ENCODE measurements around the gene PRDM10.

DNA sequence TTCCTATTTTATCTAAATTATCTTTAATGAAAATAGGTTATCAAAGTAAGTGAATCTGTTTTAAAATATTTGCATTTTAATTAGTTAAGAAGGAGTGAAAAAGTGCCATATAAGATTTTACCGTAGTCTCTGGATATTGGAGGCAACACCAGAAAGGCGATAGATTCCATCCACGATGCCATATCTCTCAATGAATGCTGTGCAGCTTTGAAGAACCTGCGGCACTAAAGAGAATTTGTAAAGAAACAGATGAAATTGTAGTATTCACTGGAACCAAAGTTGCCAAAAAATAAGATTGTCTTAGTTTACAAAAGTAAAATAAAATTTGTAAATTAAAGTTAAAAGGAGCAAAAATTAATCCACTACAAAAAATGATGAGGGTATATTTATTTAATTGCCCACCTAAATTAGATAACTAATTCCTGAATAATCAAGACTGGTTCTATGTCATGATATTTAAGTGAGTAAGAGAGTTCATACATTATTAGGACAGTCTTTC is 45.3 kb upstream of the TP53AIP1 start:
- PRO-cap: no peak

DNA sequence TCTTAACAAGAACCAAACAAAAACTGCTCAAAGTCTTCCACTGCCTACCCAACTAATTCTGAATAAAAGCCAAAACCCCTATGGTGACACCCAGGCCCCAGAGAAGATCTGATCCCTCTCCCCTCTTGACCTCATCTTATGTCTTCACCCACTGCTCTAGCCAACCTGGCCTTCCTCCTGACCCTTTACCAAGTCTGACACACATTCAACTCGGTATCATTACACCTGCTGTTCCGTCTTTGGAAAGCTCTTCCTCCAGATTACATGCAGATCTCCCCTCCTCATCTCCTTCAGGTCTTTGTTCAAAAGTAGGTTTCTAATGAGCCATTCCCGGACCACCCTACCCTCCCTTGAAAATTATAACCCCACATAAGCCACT is 84.7 kb upstream of the TP53AIP1 start:
- PRO-cap: no peak

GRCh38 chr11:129275750-129276351 is 83.7 kb upstream of the ARHGAP32 start:
- PRO-cap: no peak

DNA sequence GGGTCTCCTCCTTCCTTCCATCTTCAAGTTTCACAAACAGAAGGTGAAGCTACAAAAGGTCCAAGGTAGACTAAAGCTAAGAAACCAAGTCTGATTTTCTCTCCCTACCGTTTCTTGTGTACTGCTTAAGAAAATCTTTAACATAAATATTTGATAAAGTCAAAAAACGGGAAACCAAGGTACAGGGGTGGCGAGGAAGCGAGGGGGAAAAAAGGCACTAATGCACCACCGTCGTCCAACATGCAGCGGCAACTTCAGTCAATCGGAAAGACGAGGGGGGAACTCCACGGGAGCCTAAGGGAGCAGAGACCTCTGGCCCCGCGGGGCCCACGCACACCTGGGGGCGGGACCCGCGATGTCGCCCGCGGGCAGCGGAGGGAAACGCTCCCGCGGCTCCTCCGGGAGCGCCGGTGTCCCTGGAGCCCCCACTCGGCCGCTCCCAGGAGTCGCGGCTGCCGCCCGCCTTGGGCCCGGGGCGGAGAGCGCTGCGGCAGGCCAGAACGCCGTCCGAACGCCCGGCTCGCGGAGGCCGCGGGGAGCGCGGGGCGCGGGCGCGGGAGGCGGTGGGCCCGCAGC is 86.3 kb upstream of the ARHGAP32 start:
- PRO-cap: unidirectional peak, plus-strand start at position 498 of the sequence

- PRO-cap: no peak
Observed at GRCh38 chr11:129311601-129311994, 64.0 kb upstream of the BARX2 start.

DNA sequence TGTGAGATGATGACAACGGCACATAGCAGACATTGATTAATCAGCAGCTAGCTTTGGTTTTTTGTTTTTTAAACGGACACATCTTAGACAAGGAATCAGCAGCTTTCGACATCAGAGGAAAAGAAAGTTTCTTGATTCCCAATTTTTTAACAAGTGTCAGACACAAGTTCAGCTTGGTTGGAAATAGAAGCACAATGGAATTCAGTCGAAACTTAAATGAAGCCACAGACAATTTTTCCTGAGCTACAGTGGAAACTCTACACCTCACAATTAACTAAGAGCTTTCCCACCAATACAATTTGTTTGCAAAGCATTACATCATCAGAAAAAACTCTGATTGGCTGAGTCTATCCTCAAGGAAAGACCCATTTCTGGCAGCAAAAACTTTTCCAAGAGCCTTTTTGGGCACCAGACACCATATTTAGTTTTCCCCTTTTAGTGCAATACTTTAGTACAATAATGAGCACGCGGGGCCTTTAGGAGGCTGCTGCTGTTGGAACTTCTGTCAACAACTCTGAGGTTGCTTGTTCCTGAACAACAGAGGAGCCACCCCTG is 62.1 kb upstream of the BARX2 start:
- PRO-cap: no peak

DNA sequence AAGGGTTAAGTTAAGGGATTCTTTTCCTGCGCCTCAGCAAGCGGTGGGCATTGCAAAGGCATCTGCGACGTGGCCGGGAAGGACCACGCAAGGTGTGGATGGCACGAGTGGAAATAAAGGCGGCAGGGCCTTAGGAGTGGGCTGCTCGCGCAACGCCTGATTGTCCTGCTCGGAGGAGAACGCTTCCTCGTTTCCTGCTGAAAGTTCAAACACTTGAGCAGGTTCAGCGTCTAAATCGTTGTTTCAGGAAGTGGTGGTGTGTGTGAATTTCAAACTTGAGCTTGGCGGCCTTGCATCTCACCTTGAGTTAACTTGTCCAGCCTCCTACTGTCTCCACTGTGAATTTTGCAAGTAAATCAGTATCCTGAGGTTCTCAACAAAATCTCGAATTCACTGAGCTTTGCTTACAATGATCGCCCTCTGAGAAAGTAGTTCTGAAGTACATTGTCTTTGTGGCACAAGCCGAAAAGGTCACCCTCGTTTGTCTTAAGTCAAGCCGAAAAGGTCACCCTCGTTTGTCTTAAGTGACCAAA is 729 bp downstream of the BARX2 start:
- PRO-cap: bidirectional peak, plus-strand start at position 61 of the sequence, minus-strand start outside the sequence; bidirectional peak, plus-strand start at position 246 of the sequence, minus-strand start at position 193 of the sequence

DNA sequence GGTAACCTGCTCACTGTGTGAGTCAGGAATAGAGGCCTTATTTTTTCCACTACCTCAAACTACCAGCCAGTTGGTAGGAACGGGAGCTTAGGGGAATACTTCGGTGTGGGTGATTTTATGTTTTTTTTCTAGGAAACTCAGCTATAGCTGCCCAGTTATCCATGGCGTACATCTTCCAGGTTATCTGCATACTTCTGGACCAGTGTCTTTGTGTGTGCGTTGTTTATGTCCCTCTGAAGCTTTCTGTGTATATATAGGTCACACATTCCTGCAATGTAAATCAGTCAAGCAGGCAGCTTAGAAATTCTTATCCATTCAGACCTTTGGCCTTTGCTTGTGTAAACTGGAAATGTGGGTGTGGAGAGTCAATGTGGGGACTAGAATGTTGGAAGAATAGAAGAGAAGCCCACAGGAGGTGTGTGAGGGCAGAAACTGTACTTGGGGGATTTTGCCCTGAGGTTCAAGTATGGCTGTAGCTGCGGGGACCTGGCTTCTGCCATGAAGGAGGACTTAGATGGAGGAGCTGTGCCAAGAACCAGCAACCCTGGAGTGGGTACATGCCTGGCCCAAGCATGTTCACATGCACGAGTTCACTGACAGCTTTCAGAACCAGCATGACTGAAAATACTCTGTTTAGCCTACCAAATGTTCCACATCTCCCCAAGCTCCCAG is 51.8 kb downstream of the BARX2 start:
- PRO-cap: no peak

DNA sequence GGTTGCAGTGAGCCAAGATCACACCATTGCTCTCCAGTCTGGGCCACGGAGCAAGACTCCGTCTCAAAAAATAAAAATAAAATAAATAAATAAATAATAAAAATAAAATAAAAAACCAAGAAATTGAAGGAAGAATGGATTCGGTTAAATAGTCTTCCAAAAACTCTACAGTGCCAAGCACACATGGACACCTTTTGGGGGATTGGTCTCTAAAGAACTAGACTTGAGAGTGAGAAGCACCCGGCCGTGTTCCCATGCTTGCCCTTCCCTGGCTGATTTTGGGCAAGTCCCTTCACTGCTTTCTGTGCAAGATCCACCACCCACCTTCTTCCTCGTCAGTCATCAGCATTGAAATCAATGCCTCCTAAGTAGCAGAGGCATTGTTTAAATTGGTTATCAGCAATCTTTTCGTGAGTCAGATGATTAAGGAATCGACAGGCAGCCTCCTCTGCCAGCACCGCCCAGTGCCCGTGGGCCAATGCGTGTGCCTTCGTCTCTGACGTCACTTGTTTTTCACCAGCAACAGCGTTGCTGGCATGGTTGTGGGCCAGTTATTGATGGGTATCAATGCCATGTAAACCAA is 69.4 kb downstream of the BARX2 start:
- PRO-cap: unidirectional peak, minus-strand start at position 359 of the sequence

GRCh38 chr11:130002674-130003481 is at the start of gene PRDM10:
TSS of gene PRDM10 (minus strand) at chr11:130002835.
- PRO-cap: bidirectional peak, plus-strand start at chr11:130002938, minus-strand start at chr11:130002835; bidirectional peak, plus-strand start at chr11:130003313, minus-strand start at chr11:130003439

DNA sequence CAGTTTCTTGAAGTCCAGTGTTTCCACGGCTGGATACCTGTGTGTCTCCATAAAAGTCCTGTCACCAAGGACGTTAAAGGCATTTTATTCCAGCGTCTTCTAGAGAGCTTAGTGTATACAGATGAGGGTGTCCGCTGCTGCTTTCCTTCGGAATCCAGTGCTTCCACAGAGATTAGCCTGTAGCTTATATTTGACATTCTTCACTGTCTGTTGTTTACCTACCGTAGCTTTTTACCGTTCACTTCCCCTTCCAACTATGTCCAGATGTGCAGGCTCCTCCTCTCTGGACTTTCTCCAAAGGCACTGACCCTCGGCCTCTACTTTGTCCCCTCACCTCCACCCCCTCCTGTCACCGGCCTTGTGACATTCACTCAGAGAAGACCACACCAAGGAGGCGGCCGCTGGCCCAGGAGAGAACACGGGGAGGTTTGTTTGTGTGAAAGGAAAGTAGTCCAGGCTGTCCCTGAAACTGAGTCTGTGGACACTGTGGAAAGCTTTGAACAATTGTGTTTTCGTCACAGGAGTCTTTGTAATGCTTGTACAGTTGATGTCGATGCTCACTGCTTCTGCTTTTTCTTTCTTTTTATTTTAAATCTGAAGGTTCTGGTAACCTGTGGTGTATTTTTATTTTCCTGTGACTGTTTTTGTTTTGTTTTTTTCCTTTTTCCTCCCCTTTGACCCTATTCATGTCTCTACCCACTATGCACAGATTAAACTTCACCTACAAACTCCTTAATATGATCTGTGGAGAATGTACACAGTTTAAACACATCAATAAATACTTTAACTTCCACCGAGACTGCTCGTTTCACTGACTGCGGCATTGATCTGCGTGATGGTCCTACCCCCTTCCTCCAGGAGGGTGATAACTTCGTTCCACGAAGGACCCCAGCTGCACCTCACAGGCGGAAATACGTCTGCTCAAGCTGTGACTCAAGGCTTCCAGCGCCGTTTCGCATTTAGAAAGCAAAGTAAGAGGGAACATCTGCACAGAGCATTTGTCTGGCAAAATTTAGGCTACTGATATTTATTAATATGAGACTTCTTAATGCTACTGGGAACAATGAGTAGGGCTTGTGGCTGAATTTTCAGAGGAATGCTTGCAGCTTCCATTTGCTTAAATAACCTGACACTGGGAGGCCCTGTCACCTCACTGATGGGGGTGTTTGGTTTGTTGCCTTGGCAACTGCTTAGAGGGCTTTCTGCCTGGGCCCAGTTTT is 15.2 kb upstream of the ST14 start:
- PRO-cap: bidirectional peak, plus-strand start at position 374 of the sequence, minus-strand start at position 159 of the sequence

- PRO-cap: bidirectional peak, plus-strand start at chr11:130160242, minus-strand start at chr11:130160172
Observed at GRCh38 chr11:130159894-130160762, 546 bp downstream of the ST14 start.

DNA sequence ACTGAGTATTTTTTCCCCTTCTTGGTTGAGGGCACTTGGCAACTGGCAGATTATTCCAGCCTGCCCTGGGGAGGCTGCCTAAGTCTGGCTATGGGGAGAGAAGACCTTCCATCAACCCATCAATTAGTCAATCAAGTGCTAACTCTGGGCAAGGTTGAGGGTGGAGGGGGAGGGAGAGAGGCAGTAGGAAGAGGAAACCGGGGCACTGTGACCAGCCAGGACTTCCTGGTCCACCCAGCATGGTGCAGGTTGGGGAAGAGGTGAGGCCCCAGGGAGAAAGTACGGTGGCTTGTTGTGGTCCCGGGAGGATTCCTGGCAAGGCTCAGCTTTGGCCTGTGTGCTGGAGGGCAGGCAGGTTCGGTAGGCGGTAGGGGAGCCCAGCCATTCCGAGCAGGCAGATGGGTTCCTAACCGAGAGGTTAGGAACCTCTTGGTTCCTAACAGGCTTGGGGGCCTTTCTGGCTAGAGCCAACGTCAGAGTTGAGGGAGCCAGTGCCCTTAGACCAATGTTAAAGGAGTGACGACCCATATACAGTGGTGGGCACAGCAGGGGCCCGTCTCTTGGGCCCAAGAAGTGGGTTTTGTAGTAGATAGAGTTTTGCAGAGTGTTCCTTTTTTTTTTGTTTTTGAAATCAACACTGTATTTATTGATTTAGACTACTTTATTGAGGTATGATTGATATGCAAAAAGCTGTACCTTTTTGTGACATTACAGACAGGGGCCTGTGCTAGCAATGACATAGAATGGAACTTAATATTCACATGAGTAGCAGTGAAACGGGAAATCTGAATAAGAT is 10.9 kb downstream of the ST14 start:
- PRO-cap: no peak

- PRO-cap: no peak
Observed at GRCh38 chr11:130179259-130179847, 19.8 kb downstream of the ST14 start.

GRCh38 chr11:130193974-130194400 is 34.4 kb downstream of the ST14 start:
- PRO-cap: no peak

GRCh38 chr11:130194502-130195105 is 35.0 kb downstream of the ST14 start:
- PRO-cap: no peak

DNA sequence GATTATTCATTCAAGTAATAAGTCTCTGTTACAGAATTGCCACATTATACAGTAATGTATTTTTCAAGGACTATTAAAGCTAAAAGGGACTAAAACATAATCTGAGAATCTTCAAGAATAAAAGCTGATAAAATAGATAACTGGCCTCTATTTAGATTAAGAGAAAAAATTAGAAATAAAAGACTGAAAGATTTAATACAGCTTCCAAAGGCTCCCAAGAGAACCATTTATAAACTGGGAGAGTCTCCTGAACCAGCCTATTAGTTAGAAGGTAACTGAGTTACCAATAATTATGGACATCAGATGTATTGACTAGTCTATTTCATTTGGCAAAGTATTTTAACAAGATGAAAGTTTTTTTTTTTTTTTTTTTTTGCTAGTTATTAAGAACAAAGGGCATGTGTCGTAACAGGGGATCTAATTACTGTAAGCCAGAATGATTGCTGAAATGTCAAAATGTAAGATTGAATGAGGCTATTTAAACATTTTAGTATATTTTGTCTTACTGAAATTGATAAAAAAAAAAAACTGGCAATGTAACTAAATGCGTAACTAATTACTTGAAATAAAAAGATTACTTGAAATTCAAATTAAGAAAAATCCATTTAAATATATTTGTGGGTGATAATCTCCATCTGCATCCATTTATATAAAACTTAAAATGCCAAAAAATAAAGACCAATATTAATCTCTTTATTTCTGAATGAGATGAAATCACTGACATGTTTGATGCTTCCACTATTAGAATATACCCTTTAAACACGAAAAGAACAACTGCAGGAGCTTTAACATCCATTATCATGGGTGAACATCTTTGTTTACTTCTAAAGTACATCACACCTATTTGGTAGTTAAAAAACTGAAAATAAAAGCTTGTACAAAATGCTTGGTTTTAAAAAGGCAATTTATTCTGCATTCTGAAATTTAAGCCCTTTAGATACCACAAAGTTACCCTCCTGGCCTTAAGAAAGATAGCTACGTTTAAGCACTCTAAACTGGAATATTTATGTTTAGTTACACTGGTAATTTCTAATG is 70.8 kb downstream of the ST14 start:
- PRO-cap: no peak

- PRO-cap: unidirectional peak, minus-strand start at chr11:130403304
Observed at GRCh38 chr11:130403106-130403917, 25.1 kb downstream of the ADAMTS8 start.

DNA sequence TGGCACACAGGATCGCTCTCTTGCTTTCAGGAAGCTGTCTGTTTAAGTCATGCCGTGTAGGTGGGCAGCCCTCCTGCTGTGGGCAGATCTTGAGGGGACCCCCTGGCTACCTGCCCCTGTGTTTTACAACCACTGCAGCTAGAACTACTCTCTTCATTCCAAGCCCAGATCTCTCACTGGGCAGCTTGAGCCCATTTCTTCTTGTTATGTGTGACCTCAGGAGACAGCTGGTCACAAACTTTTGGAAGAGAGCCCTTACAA is 9.9 kb downstream of the ADAMTS8 start:
- PRO-cap: no peak

DNA sequence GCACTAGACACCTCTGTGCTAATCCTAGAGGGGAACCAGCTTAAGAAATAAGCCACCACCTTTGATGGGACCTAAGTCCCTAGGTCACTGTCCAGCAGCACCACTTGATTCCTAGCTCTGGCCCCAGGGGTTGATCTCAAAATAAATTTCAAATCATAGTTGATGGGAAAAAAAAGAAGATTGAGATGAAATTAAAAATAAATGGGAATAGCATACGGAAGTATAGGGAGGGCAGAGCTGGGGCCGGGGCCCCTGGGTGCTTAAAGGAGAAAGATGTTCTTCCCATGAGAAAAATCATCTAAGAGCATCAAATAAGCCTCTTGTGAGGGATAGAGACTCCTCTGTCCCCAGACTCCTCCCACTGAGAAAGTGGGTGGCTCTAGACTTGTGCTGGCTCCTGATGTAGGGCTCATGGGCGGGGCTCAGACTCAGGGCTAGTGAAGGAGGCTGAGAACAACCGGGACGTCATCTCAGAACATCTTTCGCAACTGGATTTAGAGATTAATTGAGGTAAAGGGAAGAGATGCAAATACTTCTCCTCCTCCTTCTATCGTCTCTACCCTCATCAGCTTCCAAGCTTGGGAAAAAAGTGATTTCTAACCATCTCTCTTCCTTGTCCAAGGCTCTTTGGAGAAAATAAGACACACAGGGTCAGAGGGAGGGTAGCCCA is 160.5 kb downstream of the ADAMTS15 start:
- PRO-cap: unidirectional peak, minus-strand start at position 296 of the sequence

Data from gallbladder (tissue), 1 donor.